NB4 (cell line): ENCODE measurements around a stretch of chr10.

GRCh38 chr10:58789575-58789953, 276.9 kb downstream of the BICC1 start:
- RRBS, result no CpG with 5 or more reads among the region's 3 CpGs

GRCh38 chr10:59001856-59002476, 174.5 kb upstream of the PHYHIPL start:
- RRBS, result no CpG with 5 or more reads among the region's 3 CpGs

GRCh38 chr10:59019490-59020099, 156.8 kb upstream of the PHYHIPL start:
- RRBS, result no CpG with 5 or more reads among the region's 4 CpGs

DNA sequence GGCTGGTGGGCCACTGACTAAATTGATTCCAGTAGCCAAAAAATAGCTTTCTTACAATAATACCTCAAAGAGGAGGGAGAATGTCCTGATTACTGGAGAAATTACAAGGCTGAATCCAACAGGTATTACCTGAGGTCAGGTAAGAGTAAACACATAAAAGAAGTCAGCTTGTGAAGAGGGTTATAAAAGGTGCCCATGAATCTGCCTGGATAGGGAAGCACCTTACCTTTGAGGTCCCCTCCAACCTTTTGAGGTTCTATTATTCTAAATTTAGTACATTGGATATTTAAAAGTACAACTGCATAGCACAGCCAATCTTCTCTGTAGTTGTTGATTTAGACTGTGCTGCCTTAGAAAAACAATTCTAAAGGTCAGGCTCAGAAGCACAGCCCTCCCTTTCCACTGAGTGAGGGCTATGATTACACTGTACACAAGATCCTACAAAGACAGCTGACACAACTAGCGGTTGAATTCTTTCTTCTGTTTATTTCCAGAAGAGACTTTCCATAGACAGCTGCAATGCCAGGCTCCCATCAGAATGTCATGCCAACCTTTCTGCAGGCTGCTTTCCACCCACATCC, 39.5 kb downstream of the FAM13C start:
- RRBS, result no CpG with 5 or more reads among the region's 1 CpG

DNA sequence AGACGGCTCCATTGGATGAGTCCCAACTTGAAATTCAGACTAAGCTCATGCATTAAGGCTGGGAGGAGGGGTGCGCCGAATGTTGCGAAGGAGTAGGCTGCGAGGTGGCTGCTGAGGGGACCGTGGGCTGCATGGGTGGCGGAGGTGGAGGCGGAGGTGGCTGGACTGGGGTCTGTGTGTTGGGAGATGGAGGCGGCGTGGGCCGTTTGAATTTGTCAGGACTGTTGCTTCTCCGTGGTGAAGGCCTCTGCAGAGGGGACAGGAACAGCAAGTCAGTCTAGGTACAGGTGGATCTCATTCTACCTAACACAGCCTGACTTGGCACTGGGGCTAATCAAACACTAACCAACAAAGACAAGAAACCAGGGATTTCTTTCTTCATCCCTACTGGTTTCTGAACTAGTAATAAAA, 39.6 kb upstream of the MRLN start:
- RRBS, result no CpG with 5 or more reads among the region's 12 CpGs

DNA sequence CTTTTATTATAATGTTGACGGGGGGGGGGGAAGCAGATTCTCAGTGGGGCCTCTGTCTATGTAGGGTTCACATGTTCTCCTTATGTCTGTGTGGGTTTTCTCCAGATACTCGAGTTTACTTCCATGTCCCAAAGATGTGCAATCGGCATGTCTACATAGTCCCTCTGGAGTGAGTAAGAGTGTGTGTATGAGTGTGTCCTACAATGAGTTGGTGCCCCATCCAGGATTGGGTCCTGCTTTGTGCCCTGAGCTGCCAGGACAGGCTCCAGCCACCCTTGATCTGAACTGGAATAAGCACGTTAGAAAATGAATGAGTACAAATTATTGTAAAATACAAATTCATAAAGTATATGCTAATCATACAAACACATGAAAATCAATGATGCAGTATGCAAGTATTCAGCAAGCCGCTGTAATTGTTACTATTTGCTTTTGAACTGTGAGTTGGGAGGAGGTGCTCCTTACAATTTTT, 65.3 kb upstream of the MRLN start:
- RRBS, result no CpG with 5 or more reads among the region's 5 CpGs

DNA sequence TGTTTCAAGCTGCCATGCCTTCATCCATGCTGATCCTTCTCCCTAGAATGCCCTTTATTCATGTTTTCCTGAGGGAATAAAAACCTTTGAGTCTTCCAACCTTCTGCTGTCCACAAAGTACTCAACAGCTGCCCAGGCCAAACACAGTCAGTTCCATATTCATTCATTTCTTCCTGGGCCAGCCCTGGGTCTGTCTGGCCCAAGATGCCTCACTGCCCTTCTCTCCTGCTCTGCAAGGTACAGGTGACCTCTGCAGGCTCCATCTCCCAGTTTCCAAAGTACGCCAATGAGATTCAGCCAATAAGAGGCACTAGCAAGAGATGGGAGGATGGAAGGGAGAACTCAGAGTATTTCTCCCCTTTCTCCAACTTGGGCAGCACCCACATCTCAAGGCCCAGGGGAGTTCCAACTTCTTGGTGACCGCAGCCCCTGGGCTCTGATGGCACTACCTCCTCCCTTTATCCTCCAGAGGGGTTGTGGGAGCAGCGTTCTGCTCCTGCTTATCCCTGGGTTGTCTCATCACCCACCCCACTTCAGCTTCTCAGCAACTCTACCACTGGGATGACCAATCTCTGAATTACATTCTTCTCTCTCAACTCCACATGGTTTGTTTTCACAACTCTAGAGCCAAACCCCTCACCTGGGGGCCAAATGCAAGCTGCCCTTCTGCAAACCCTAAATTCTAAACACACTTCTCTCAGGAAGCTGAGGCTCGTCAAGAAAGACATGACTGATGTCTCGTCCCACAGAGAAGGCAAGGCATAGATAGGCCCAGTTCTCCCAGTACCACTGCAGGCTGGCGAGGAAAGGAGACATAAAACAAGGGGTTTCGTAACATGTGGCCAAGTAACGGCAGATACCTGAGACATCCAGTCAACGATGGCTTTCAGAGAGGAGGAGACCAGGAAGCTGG, 16.7 kb downstream of the CCDC6 start:
- RRBS, result no CpG with 5 or more reads among the region's 9 CpGs

- RRBS, result no CpG with 5 or more reads among the region's 2 CpGs
Observed at GRCh38 chr10:59965246-59965992, 59.1 kb upstream of the CCDC6 start.

- RRBS, result no CpG with 5 or more reads among the region's 12 CpGs
Observed at GRCh38 chr10:60299878-60300914, 89.5 kb downstream of the ANK3 start.

- RRBS, result no CpG with 5 or more reads among the region's 2 CpGs
Observed at GRCh38 chr10:60337213-60337982, 52.3 kb downstream of the ANK3 start.

DNA sequence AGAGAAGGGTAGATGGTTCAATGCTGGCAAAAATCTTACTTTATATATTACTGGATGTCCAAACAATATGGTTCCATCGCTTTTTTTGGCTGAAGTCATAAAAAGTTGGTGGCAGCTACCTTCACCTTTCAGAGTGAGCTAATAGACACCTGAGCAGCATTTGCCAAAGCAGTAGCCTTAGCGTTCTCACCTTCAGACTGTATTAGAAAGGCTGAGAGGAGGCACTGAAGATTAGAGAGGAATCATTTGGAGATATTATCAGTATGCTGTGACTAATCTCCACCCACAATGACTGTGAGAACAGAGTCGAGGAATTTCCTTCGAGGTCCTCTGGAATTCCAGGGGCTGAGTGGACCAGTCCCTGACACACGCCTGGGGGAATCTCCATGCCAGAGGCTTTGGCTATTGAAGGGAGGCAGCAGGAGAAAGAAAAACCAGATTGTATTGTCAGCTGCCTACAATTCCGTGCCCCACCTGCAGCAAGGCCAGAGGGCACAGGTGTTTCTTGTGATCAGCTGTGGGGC, 25.0 kb upstream of the ANK3 start:
- RRBS, result no CpG with 5 or more reads among the region's 6 CpGs

DNA sequence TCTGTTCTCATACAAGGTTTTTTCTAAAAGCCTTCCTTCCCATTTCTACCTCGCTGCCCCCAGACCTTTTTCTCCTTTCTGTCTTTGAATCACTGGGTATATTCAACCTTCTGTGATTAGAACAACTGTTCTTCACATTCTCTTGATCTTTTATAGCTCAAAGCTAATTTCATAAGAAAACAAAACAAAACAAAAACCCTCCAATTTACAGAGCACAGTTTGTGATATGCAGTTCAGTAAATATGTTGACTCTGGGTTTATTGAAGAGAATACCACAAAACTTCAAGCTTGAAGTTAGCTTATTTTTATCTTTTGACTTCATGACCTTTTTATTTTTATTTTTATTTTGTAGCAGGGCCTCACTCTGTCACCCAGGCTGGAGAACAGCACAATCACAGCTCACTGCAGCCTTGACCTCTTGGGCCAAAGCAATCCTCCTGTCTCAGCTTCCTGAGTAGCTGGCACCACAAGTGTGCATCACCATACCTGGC, 108.4 kb upstream of the ANK3 start:
- RRBS, result no CpG with 5 or more reads among the region's 1 CpG

GRCh38 chr10:60731116-60731921, 47.0 kb upstream of the CDK1 start:
- RRBS, result no CpG with 5 or more reads among the region's 3 CpGs

- RRBS, result no CpG with 5 or more reads among the region's 8 CpGs
Observed at GRCh38 chr10:60875378-60876069, 68.5 kb downstream of the RHOBTB1 start.

GRCh38 chr10:61452513-61452734, 757 bp downstream of the TMEM26 start:
- RRBS, result no CpG with 5 or more reads among the region's 3 CpGs

DNA sequence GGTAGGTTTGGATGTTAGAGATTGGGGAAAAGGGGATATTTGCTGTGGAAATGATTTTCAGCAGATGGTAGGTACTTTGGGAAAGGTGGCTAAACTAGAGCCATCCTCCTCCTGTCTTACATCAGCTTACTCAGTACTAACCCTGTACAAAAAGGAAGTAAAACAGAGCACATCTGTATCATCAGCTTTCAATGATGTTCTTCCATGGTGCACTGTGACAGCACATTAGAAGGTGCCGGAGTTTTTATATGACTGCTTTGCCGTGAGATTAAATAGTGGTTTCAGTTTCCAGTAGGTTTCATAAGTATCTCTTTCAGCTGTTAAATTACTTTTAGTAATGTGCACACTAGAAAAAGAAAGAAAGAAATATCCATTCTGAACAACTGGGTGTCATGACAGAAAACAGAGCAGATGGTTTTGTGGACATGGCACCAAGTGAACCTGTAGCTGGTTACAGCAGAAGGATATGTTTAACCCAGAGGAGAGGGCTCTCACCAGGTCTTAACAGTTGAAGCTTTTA, 86.5 kb downstream of the ARID5B start:
- RRBS, result no CpG with 5 or more reads among the region's 2 CpGs

- RRBS, result no CpG with 5 or more reads among the region's 9 CpGs
Observed at GRCh38 chr10:62018091-62019008, 116.9 kb downstream of the ARID5B start.

- RRBS, result no CpG with 5 or more reads among the region's 1 CpG
Observed at GRCh38 chr10:62047500-62047769, 145.9 kb downstream of the ARID5B start.

GRCh38 chr10:62050251-62050681, 148.8 kb downstream of the ARID5B start:
- RRBS, result no CpG with 5 or more reads among the region's 3 CpGs

- RRBS, result no CpG with 5 or more reads among the region's 3 CpGs
Observed at GRCh38 chr10:62061109-62061670, 159.7 kb downstream of the ARID5B start.